ENCODE measurements around a stretch of chr2.

DNA sequence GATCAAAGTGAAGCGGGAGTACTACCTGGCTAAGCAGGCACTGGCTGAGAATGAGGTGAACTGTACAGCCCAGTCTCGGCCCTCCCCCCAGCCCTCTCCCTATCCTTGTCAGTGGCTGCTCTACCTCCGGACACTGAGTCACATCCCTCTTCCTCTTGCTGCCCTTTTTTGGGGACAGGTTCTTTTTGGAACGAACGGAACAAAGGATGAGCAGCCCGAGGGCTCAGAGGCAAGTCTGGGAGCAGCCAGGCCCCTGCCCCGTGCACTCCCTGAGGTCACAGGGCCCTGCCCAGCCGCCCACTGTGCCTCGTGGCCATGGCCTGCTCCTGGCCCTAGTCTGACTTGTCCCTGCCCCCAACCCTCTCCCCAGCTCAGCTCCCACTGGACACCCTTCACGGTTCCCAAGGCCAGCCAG lies 35.3 kb downstream of the ANO7 start:
- CAGE, long polyA plus RNA, result no peak
- RRBS, result no CpG with 5 or more reads among the region's 10 CpGs

DNA sequence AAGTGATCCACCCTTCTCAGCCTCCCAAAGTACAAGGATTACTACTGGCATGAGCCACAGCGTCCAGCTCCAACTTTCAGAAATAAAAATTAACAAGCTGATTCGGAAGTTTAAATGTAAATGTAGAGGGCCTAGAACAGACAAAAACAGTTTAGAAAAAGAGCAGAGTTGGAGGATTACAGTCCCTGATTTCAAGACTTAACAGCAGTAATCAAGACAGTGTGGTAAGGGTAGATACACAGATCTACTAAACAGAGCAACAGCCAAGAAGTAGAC lies 15.8 kb downstream of the SEPTIN2 start:
- CAGE, long polyA plus RNA, result no peak
- RRBS, result no CpG with 5 or more reads among the region's 2 CpGs

DNA sequence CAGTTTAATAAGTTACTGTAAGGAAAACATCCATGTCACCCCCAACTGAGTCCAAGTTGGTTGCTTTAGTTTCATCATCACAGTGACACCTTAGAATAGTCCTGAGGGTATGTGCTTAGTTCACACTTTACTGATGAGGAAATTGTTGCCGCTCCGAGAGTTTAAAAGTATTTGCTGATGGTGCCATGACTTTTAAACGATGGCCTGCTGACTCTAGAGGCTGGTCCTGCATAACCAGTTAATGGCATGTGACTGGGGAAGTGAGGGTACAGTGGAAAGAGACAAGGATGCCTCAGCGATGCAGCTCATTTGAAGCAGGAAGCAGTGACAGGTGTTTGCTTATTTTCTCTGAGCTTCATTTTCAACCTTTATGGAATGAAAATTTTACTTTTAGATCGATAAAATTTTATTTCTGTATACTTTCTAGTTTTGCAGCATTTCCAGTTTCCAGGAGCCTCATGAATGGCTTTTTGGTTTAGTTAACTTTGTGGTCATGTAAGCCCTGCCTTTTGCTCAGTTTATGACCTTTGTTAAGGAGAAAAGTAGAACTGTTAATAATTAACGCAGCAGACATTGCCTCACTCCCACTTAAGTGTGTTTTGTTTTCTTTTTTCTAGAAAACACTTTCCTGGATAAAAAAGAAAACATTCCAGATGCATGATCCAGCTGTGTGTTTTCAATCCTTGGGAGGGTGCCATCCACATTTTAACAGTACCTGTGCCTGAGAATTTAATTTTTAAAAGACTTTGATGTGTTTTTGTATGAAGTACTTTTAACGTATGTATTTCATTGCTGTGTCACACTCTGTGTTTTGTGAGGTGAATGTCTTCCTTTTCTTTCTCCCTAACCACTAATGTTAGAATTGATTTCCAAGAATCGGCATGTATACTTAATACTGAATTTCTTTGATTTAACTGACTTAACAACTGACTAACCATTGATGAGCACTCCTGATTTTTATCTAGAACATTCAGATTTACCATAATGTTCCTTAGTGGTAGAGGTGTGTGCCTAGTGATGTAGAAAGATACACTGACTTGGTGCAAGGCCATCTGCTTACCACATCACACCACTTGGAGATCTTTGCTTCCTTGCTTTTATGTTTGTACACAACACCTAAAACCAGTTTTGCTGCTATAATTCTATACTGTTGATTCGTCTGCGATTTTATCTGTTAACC lies 4.3 kb upstream of the FARP2 start:
- CAGE, long polyA plus RNA, result no peak
- RRBS, result no CpG with 5 or more reads among the region's 10 CpGs

GRCh38 chr2:241505586-241506213 lies 2.7 kb downstream of the STK25 start:
- CAGE, long polyA plus RNA, result no peak
- RRBS, result no CpG with 5 or more reads among the region's 10 CpGs

DNA sequence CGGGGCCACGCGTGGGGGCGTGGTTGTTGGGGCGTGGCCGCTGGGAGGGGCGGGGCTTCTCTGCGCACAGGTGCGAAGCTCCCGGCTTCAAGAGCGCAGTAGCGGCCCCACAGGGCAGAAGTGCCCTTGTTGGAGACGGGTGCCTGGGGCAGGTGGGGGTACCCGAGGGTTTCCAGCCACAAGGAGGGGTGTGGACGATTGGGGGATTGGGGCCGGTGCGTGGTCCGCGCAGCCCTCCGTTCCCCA lies 17.3 kb upstream of the BOK start:
- CAGE, long polyA plus RNA, result no peak
- RRBS, result no CpG with 5 or more reads among the region's 20 CpGs

DNA sequence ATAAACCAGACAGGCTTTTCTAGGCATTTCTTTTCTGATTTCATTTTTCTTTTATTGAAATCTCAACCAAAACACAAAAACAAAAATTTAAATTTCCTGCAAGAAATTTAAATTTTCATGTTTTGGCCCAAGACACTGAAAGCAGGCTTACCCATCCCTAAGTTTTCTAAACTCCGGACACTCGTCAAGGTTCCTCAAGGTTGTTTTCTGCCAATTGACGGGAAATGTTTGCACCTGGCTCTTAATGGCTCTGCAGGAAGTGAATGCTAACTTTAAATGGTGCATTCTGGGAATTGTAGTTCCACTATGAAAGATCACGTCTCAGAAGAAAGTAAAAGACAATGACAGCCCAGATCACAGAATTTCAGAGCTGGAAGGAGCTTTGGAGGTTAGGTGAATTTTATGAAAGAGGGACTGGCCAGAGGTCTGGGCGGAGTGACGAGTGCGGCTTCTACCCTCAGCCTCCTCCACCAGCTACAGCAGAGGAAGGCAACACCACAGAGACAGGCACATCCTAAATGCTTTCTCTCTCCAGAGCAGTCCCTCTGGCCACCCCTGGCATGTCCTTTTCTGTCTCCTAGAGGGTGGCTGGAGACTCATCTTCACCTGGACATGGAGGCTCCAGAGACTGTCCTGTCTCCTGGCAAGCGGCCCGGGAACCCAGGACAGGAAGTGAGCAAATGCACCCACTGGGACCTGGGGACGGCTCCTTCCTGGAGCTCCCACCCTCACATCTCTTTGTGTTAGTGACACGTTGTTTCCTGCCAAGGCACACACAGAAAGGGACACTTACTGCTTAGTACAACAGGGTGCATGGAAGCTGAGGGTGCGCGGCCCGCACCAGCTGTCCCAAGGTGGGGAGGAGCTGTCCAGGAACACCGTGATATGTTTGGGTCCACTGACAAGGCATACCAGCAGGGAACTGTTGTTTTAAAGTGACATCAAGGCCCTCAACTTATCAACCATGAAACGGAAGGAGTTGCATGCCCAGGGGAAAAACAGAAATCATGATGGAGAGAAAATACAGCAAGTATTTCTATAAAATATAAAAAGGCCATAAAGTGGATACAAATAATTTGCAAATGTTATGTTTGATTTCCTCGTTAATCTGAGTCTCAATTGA lies 19.3 kb downstream of the THAP4 start:
- CAGE, long polyA plus RNA, result no peak
- RRBS, result no CpG with 5 or more reads among the region's 17 CpGs

GRCh38 chr2:241795115-241795838 lies 13.7 kb upstream of the NEU4 start:
- CAGE, long polyA plus RNA, result no peak
- RRBS, result no CpG with 5 or more reads among the region's 26 CpGs

DNA sequence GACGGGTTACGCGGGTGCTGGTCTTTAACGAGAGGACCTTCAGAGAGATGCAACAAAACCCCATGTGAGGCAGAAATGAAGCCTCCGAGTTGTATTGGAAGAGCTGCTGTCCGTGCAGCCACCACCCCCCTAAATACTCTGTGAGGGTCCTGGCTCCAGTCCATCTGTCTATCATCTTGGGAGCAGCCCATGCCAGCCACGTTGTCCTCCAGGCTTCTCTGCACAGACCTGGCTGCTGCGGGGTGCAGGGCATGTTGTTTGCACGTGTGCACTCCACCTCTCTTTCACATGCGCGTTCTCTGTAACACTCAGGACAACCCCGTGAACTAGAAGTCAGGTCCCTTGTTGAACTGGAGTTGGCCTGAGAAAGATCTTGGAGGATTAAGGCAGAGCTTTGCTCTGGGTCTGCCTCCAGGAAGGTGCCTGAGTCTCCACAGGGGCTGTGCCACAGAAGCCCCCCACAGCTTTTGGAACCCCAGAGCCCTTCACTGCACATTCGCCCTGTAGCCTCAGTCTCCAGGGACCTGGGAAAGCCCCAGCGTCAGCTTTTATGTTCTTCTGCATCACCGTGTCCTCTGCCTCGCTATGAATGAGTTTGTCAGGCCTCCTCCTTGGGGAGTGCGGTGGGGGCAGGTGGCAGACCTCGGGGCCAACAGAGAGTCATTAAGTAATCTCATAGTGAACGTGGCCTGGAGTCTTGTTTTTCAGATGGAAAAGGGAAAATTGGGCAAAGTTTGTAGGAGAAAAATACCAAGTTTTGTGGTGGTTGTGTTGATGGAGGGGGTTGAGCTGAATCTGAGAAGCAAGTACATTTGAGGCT lies 14.2 kb downstream of the FAM240C start:
- CAGE, long polyA plus RNA, result no peak
- RRBS, result no CpG with 5 or more reads among the region's 19 CpGs

- CAGE, long polyA plus RNA, result no peak
- RRBS, result no CpG with 5 or more reads among the region's 17 CpGs
These were observed 184.9 kb upstream of the FAM240C start for GRCh38 chr2:242085020-242085801.